Measurements from ENCODE around the gene MTNR1A.

DNA sequence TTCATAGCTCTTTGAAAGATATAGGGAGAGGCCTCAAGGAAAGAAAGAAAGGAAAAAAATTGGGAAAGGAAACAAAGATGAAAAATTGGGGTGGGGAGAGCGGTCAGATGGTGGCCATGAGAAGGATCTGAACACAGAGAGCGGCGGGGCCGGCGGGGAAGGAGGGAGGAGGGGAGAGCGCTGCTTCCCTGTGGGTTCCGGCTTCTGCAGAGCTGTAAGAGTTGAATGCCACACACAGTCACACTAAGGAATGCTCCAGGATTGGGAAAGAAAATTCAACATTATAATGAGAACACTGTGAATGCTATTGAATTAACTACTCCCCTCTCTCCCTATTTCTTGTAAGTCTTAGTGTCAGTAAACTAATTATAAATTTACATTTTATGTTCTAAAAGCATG lies 728 bp downstream of the F11 start:
- PRO-cap = no peak

DNA sequence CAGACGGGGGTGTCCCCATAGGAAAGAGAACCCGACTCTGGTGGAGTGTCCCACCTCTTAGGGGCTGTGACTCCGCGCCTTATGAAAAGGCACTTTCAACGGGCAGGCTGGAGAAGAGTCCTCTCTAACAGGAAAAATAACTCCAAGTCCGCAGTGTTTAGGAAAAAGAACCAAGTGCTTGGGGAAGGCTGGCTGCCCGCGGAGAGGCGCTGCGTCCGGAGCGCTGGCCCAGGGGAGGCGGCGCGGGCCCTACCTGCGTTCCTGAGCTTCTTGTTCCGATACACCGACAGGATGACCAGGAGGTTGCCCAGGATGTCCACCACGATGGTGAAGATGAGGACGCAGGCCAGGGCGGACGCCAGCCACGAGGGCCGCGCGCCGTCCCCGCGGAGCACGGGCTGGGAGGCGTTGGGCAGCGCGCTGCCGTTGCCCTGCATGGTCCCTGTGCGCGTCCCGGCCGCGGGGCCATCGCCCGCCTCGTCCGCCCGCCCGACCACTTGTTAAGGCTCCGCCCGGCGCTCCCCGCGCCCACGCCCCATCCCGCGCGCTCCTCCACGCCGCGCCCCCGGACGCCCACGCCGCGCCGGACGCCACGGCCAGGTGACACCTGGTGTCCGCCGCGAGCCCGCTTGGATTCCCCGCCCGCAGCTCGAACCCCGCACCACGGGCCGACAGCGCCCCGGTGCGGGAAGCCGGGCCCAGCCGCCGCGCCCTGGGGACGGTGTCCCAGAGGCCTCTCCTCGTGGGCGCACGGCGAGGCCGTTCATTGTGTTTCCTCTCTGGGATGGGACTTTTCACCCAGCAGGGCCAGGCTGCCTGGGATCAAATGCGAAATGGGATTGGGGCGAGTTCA lies at the start of gene MTNR1A:
Gene MTNR1A (minus strand): TSS at position 639 of the 853 bp plus-strand sequence.
- PRO-cap = no peak

DNA sequence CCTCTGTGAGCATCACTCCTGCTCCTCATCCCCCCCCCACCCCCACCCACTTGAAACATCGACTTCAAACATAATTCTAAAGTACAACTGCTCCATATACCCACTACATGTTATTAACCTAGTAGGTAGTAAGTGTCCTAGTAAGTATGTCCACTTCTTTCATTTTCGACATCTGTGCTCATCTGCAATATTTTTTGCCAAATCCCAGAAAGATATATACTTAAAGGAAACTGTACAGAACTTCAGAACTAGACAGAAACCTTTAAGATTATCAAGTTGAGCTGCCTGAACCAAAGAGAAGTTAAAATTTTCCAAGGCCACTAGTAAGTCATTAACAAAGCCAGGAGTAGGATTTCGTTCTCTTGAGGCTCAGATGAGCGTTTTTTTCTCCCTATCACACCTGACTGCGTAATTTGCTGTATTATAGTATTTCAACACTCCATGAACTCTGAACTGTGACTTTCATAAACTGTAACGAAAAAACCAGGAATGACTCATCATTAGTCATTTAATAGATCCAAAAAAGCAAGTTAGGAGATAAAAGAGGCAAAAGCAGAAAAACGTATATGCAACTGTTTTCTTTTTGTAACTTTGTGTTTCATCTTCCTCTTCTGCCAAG lies 79.8 kb downstream of the FAT1 start:
- PRO-cap = no peak

DNA sequence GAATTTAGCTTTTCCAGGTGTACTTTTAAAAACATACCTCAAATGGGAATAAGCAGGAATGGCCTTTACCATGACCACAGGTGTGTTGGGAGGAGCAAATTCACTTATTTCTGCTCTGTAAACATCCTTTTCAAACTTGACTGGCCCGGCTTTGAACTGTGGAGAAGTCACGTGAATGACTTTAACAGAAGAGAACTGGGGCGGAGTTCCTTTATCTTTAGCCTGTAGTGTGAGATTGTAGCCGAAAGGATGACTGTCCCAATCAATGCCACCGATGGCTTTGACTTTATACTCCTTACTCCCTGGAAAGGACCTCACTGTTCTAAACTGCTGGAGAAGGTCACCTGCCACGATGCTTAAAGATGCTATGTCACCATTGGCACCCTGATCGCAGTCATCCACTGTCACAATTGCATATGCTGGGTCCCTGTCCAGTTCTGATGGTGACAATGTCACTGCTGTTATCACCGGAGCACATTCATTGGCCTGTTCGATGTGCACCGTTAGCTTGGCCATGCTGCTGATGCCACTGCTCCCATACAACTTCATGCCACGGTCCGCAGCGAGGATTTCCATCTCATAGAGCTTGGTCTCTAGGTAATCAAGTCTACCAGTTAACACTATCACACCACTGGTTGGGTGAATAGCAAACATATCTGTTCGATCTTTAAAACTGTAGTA lies 14.9 kb downstream of the FAT1 start:
- PRO-cap = no peak

- PRO-cap = no peak
Observed at GRCh38 chr4:186843844-186844698, 120.4 kb upstream of the FAT1 start.

DNA sequence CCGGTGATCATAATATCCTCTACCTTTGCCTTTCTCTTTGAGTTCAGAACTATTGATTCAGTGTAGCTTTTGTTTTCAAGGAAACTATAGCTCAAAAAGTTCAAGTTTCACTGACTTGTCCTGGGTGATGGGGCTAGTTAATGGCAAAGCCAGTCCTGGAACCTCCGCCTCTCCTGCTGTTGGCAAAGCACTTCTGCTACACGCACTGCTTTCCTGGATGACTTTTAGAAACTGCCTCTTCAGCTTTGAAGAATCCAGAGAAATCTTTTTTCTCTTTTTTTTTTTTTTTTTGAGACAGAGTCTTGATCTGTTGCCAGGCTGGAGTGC lies 177.4 kb upstream of the FAT1 start:
- PRO-cap = no peak

DNA sequence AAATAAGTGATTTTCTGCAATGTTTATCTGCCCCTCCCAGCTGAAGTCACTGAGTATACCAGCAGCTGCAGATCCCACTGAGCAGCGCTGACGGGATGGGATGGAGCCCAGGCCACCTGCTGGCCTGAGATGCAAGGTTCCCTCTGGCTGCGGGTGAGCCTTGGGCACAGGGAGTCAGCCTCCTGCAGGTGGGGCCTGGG lies 223.0 kb upstream of the FAT1 start:
- PRO-cap = no peak

- PRO-cap = no peak
Observed at GRCh38 chr4:188159388-188160263, 20.4 kb downstream of the TRIML1 start.

DNA sequence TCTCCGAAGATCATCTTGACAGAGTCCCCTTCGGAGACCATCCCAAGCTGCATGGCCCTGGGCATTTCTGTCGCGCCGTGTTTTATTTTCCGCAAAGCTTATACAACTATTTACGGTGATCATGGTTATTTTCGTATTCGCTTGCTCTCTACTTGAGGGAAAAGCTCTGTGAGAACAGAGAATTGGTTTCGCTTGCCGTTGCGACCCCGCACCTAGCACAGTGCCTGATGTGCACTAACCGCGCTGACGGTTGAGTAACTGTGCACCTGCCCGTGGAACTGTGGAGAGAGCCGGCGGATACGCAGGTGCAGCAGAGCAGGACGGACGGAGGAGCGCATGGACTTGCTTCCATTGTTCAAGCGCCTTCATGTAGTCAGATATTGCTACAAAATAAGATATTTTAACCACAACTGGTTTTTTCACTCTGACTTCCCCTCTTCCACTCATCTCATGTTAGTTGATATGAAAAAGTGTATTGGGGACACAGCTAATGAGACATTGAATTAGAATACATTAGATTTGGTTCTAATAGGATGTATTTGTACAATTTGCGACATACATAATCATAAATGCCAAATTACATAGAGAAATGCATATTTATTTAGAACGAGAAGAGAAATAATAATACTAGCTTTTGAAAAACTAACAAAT lies 416.2 kb downstream of the TRIML1 start:
- PRO-cap = no peak

DNA sequence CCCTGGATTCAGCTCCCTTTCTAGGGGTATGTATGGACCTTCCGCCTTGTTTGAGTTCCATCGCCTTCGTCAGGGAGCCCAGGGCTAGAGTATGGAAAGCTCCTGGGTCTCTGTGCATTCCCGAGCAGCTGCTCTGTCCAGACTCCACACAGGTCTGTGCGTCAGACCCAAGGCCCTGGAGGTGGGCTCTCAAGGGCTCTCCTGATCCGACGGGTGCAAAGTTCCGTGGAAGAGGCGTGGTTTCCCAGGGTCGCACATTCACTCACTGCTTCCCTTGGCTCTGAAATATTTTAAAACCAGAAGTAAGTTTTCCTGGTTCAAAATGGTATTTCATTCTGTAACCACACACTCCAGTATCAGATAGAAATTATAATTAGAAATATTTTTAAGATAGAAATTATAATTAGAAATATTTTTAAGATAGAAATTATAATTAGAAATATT lies 863.3 kb downstream of the TRIML1 start:
- PRO-cap = no peak

Measured in SP-49 (cell line).